Frontal cortex (tissue), 2 donors: ENCODE results near the genes SNAP29 and AIFM3.

GRCh38 chr22:20091143-20092097 lies 11.4 kb downstream of the DGCR8 start:
- RAMPAGE, long total RNA, result no peak

- RAMPAGE, long total RNA, result no peak
These were observed 13.4 kb downstream of the DGCR8 start for GRCh38 chr22:20093330-20093961.

DNA sequence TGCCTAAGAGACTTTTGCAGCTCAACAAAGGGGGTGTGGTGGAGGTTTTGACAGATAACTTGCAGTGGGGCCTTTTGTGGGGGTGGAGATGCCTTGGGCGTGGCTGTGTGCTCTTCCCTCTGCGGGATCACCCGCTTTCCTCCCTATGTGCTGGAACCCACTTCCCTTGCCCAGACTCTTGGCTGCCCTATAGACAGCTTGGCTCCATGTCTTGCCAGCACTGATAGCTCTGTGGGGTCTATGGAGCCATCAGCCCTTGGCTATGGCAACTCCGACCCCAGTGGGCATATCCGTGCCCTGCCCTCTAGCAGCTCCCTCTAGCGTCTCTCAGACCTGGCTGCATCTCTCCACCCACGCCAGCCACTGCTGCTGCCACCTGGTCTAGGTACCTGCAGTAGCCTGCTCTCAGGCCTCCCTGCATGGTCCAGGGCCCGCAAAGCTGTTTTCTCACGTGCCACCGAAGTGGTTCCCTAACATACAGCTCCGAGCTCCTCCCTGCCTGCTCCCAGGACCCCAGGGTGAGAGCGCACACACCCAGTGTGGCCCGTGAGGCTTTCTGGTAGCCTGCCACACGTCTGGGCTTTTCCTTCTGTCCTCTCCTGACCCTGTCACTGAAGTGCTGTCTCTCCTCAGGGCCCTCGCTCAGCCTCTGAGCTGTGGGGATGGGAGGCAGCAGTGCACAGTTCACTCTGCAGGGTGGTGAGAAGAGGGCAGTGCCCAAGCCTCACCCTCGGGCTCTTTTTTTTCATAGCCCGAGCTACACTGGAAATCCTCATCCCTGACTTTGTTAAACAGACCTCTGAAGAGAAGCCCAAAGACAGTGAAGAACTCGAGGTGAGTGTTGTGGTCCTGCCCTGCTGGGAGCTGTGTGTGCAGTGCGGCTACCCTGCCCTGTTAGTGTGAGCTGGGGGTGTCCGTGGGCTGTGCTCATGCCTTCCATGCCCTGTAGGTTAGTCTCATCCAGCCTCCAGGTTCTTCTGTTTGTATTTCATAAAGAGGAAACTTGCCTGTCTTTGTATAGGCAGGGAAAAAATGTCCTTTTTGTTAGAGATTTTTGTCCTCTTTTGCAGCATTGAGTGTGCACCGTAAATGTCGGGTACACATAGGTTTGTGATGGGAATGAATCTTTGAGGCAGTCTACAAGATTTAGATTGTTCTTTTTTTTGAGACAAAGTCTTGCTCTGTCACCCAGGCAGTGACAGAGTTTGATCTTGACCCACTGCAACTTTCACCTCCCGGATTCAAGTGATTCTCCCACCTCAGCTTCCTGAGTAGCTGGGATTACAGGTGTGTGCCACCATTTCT lies 14.4 kb downstream of the DGCR8 start:
- RAMPAGE, long total RNA, result no peak

- RAMPAGE, long total RNA, result no peak
These were observed 55.2 kb upstream of the CCDC188 start for GRCh38 chr22:20205924-20206614.

DNA sequence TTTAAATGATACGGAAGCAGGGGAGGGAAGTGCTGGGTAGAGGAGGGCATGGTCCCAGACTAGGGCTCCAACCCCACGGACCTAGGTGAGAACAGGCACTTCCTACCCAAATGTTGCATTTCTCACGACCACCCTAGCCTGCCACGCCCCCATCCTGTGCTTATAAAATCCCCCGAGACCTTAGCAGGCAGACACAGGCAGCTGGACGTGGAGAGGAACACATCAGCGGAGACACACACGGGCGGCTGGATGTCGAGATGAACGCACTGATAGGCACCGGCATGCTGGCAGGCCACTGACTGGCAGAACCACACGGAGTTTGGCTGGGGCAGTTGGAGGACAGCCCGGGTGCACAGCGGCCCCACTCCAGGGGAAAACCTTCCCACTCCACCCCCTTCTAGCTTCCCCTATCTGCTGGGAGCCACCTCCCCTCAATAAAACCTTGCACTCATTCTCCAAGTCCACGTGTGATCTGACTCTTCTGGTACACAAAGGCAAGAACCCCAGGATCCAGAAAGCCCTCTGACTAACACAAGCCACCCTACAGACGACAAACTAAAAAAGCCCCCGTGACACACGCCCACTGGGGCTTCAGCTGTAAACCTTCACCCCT lies 18.9 kb upstream of the RTN4R start:
- RAMPAGE, long total RNA, result no peak

GRCh38 chr22:20319011-20319913 lies 598 bp downstream of the DGCR6L start:
- RAMPAGE, long total RNA, result no peak

GRCh38 chr22:20320965-20321551 lies 1.2 kb upstream of the DGCR6L start:
- RAMPAGE, long total RNA, result no peak

- RAMPAGE, long total RNA, result no peak
These were observed 9.2 kb downstream of the SCARF2 start for GRCh38 chr22:20428335-20428916.

GRCh38 chr22:20558794-20559964 lies 51.8 kb downstream of the MED15 start:
- RAMPAGE, long total RNA, result no peak

- RAMPAGE, long total RNA, result no peak
These were observed 55.8 kb downstream of the MED15 start for GRCh38 chr22:20563113-20563754.

DNA sequence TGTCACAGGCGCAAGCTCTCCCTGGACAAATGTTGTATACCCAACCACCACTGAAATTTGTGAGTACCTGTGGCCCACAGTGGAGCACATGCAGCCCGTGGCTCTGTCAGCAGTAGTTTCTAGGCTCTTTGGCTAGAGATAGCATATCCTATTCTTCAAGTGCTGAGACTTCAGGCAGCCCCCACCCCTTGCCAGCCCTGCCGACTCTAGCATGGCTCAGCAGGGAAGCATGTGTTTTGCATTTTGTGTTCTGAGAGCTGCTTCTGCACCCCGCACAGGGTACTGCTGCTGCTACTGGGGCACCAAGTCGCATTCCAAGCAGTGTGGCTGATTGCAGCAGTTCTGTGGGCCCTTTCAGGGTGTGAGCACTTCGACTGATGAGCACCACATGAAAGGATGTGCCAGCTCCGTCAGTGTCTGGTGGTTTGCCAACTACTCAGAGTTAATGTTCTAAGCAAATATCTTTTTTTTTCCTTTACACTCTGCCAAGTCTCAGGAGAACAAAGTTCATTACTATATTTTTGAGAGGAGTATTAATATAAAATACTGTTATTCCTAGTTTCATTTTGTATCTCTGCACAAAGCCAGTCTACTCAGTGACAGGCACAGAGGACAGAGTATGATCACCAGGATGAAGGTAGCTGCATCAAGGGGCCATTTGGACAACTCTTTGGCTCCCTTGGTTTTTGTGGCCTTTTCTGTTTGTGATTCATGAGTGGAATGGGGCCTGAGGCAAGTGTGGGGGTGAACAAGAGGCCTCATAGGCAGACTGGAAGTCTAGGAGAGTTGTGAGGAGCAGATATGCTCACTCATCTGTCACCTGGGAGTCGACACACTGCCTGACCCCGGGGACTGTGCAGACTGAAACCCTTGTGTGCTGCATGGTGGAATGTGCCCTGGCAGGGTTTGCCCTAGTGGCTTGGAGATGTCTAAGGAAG lies 59.6 kb downstream of the MED15 start:
- RAMPAGE, long total RNA, result no peak

GRCh38 chr22:20574984-20575614 lies 67.7 kb downstream of the MED15 start:
- RAMPAGE, long total RNA, result no peak

DNA sequence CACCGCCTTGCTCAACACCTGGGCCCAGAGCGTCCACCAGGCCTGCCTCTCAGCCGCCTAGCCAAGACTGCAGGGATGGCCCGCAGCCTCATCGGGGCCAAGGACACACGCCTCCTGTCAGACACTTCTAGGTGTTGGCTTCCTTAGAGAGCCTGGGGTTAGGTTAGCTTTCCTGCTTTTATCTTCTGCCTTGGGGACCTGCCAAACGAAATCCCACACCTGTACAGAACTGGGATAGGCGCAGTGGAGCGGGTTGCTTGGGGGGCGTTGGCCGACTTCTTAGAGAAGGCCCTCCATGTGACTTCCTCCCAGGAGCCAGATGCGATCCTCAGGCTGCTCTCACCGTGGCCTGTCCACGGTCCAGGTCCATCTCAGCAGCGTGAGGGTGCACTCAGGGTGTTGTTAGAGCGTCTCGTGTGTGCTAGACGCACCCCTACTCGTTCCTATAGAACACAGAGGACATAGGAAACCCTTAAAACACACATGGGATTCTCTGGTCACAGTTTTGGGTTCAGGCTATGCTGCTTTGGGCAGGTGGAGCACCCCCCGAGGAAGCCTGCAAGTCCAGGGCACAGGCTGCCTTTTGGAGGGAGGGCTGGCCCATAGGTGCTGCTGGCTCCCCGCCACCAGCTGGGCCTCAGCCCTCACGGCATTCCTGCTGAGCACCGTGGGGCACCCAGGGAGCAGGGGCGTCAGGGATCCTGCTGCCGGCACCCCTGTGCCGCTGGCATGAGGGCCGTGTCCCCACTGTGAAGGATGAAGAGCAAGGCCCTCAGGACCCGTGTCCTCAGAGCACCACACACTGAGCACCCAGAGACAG lies 79.4 kb downstream of the MED15 start:
- RAMPAGE, long total RNA, result no peak

GRCh38 chr22:20657019-20657752 lies 116.7 kb upstream of the SERPIND1 start:
- RAMPAGE, long total RNA, result no peak

DNA sequence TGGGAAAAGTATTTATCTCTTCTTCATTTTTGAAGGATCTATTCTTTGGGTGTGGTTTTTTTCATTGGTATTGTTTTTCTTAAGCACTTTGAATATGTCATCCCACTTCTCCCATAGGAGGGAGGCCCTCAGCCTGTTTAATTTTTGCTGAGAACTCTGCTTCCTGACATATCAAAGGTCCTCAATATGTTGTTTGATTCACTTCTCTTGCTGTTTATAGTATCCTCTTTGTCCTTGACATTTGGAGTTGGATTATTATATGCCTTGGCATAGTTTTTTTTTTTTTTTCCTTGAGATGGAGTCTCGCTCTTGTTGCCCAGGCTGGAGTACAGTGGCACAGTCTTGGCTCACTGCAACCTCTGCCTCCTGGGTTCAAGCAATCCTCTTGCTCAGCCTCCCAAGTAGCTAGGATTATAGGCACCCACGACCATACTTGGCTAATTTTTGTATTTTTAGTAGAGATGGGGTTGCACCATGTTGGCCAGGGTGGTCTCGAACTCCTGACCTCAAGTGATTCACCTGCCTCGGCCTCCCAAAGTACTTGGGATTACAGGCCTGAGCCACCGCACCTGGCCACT lies 111.3 kb upstream of the SERPIND1 start:
- RAMPAGE, long total RNA, result no peak

DNA sequence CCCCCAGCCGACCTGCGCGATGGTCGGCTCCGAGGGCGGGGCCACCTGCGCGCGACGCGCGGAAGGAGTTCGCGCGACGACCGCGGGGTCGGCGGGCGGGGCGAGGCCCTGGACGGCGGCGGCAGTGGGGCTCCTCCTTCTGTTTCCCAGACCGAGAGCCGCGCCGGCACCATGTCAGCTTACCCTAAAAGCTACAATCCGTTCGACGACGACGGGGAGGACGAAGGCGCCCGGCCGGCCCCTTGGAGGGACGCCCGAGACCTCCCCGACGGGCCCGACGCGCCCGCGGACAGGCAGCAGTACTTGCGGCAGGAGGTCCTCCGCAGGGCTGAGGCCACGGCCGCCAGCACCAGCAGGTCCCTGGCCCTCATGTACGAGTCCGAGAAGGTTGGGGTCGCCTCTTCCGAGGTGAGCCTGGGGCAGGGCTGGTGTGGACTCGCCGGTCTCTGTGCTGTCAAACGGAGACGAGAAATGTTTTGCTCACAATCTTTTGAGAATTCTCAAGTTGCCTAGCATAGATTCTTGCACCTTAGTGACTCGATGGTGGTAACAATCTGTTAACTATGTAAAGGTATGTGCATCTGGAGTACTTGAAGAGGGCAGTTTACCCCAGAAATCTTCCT lies at the start of gene SNAP29:
Gene SNAP29, plus strand, starts transcription at position 68 of the 623 bp plus-strand sequence.
- RAMPAGE, long total RNA, result no peak

DNA sequence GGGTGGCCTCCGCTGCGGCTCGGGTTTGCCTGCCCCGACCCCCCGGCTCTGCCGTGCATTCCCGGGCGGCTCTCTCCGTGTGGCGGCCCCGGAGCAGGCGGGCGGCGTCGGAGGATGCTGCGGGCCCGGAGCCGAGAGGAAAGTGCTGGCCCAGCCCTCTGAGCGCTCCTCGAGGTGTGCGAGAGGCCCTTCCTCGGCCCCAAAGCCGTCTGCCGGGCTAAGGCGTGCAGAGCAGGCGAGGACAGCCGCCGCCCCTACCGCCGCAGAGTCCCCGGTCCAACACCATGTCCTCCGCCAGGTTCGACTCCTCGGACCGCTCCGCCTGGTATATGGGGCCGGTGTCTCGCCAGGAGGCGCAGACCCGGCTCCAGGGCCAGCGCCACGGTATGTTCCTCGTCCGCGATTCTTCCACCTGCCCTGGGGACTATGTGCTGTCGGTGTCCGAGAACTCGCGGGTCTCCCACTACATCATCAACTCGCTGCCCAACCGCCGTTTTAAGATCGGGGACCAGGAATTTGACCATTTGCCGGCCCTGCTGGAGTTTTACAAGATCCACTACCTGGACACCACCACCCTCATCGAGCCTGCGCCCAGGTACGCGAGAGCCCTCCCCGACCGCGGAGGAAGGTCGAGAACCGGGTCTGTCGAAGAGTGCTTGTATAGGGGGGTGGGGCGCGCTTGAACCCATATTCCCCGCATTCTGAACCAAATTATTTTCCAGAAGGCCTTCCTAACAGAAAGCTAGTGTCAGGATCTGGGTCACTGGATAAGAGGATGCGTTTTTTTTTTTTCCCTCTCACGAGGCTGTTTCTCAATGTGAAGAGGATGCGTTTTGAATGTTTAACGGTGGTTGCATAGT lies 674 bp downstream of the CRKL start:
- RAMPAGE, long total RNA, result no peak

- RAMPAGE, long total RNA, result no peak
These were observed 1.7 kb downstream of the CRKL start for GRCh38 chr22:20918794-20919323.

- RAMPAGE, long total RNA, result no peak
These were observed 15.1 kb upstream of the AIFM3 start for GRCh38 chr22:20951638-20952585.

DNA sequence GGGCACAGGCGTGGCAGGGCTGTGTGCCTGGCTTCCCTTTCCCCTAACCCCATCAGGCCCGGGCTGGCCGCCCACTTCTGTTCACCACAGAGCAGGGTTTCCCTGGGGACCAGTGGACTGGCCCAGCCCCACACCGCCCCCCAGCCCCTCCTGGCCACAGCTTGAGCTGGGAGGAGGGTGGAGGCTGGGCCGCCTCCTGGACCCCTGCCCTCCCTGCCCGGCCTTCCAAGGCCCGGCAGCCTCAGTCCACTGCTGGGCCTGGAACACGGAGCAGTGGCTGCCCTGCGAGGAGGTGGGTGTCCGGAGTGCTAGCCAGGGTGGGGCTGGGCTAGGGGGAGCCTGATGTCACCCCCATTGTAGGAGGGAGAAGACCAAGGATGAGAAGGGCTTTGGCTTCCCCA lies at the start of gene AIFM3:
Gene AIFM3, plus strand, starts transcription at position 244 of the 401 bp plus-strand sequence.
- RAMPAGE, long total RNA, result no peak